ENCODE data around the genes PRSS33, FLYWCH2, TNFRSF12A, ZSCAN10 and ZNF213.

DNA sequence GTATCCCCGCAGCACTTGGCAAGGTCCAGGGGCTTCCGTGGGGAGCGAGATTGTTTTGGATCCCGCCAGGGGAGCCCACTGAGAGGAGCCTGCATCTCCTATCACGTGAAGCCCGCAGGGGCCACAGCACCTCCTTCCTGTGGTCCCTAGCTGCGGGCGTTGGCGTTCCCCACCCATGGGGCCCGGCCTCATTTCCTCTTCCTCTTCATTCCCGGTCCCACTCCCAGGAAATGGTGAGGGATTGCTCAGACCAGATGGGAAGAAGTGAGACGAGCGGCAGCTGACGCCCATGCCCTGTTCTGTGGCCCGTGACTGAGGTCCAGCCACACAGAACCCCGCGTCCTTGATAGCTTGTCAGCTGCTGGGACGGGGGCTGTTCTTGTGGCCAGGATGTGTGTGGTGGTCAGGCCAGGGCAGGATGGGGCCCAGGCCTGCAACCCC lies 11.2 kb downstream of the TBC1D24 start:
- PRO-cap, result no peak

- PRO-cap, result no peak
These were observed 3.0 kb downstream of the ATP6V0C start for GRCh38 chr16:2516317-2517624.

DNA sequence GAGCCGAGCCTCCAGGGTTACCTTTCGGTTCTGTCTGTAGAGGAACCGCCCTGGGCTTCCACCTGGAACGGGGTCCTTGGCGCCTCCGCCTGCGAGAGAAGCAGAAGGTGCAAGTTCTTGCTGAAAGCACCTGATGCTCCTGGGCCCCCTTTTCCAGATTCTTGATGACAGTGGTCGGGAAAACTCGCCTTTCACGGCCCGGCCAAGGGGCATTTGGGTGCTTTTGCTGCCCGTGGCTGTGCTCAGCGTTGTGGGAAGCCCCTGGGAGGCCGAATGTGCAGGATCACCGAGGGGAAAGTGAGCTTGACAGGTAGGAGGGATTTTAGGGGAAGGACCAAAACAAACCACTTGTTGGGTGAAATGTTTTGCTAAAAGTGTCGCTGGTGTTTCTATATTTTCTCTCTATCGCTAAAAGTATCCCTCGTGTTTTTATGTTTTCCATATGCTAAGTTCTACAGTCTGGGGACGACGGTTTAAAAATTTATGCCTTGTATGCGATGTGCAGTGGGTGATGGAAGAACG lies 702 bp downstream of the PDPK1 start:
- PRO-cap, result no peak

DNA sequence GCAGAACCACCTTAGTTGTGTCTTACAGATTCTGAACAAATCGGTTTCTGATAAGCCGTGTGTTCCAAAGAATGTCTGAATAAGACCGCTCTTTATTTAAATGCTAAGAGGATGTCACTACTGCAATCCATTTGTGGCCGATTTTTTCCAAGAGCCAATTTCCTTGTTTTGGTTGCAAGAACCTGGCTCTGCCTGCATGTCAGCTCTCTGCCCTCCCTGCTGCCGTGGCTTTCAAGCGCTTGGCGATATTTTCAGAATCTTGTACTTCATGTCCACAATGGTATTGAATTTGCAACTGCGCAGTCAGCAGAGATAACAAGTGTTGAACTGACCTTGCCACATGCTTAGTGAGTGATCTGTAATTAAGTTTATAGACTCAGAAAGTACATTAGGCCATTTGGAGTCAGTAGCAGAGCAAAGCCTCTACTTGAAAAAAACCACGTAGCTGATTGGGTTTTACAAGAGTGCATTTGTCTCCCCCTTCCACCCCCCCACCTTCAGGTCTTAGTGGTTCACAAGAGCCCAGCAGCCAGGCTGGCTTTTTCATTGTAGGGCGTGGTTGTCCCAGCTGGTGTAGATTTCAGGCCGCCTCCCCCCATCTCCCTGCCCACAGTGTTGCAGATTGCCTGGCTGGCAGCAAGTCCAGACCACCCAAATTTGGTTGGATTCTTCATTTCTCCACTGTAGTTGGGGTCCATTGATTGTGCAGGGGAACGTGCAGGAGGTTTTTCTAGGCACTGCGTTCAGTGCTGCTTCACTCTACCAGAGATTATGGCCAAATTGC lies 2.5 kb upstream of the KCTD5 start:
- PRO-cap, result no peak

DNA sequence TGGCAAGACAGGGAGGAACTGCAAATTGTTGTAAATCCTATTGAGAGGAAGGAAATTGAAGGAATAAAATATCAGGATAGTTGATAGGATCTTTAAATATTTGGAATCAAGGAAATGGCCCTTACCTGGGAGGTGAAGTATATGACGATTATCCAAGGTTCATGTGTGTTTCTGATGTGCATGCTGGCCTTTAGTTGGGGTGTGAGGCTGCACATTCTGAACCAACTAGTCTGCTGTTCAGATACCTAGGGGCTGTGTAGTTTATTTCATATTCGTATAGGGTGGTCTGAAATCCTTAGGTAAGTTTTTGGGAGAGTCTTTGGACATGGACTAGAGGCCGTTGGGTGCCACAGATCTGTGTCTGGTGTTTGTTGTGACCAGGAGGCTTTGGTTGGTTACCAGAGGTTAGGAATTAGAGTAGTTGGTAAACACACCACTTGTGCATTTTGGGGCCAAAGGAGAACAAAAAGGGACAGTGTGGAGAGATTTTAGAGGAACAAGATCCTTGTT lies 3.1 kb downstream of the SRRM2 start:
- PRO-cap, result no peak

GRCh38 chr16:2766724-2767718 lies 10.1 kb downstream of the ELOB start:
- PRO-cap, result no peak

DNA sequence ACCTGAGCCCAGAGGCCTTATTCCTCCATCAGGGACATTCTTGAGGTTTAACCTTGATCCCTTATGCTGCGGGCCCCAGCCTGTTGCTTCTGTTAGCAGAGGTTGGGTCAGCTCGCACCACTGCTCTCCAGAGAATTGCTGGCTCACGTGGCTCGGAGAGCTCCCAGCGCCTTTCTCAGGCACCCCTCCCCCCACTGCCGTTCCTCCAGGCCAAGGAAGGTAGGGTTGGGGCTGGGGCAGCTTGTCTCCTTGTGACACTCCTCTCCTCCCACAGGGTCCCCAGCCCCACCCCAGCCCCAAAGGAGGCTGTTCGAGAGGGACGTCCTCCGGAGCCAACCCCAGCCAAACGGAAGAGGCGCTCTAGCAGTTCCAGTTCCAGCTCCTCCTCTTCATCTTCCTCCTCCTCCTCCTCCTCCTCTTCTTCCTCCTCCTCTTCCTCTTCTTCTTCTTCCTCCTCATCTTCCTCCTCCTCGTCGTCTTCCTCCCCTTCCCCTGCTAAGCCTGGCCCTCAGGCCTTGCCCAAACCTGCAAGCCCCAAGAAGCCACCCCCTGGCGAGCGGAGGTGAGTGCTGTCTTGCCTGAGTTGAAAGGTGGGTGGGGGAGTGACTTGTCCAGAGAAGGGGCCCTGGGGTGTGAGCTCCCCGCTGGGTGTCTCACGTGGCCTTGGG lies 8.2 kb downstream of the ELOB start:
- PRO-cap, result no peak

- PRO-cap, result no peak
These were observed at the start of gene PRSS33 for GRCh38 chr16:2787402-2788099. Gene PRSS33, minus strand, starts transcription at chr16:2787560.

DNA sequence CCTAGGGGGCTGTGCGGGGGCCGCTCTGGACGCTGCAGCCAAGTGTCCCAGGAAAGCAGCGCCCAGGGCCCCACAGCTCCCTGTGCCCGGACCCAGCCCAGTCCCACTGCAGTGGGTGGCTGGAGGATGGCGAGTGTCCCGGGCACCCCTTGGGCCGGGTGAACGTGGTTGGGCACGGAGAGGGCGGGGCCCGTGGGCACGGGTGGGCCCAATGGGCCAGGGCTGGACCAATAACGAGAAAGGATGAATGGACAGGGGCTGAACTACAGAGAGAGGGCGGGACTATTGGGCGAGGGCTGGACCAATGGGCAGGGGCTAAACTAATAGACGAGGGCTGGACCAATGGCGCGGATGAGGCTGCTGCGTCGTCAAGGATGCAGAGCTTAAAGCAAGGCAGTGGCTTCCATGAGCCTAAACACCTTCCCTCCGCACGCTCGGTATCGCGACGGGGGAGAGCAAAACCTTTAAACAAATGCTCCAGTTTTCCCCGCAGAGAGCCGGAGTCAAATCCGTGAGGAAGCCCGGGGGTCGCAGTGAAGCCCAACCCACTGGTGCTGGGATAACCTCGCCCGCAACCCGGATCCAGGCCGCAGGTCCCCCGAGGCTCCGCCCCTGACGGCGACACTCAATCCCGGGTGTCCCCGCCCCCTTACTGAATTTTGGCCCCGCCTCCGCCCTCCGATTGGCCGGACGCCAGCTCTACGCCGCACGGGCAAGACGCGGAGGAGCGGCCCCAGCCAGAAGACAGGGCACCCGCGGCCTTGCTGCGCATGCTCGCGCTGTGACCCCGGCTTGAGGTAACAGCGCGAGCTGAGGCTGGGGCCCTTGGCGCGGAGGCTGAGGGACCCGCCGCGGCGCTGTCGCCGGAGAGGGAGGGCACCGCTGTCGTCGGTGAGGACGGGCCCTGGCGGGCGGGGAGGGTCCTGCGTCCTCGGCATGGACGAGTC lies at the start of gene FLYWCH2:
Gene FLYWCH2 (plus strand): TSS at position 740 of the 947 bp plus-strand sequence.
- PRO-cap, result bidirectional peak, plus-strand start at position 354 of the sequence, minus-strand start at position 134 of the sequence; bidirectional peak, plus-strand start at position 805 of the sequence, minus-strand start at position 618 of the sequence

DNA sequence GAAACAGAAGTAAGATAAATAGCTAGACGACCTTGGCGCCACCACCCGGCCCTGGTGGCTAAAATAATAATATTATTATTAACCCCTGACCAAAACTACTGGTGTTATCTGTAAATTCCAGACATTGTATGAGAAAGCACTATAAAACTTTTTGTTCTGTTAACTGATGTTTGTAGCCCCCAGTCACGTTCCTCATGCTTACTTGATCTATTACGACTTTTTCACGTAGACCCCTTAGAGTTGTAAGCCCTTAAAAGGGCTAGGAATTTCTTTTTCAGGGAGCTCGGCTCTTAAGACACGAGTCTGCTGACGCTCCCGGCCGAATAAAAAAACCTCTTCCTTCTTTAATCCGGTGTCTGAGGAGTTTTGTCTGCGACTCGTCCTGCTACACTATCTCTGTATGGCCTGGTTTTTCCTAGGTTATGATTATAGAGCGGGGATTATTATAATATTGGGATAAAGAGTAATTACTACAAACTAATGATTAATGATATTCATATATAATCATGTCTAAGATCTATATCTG lies 4.2 kb upstream of the FLYWCH1 start:
- PRO-cap, result no peak

DNA sequence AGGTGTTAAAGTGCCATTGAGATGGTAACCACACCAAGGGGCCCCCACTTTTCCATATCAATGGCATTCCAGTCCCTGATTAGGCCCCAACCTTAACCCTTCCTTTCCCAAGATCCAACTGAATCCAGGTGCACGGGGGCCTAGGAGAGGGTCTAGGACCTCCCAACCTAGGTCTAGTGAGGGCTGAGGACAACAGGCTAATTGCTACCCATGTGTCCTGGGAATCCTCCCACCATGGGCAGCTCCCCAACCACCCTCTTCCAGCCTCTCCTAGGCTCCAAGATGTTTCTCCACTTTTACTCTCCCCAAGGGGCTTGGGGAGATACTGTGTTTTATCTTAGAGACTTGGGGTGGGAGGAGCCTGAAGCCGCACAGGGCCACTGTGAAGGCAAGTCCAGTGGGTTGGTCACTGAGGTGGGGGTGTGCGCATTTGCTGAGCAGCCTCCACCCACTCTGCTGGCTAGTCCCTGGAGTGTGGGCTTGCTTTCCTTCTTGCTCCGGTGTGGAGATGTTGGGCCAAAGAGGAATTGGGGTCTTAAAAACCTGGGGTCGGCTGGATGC lies 4.2 kb upstream of the CLDN9 start:
- PRO-cap, result no peak

- PRO-cap, result bidirectional peak, plus-strand start at chr16:3020367, minus-strand start at chr16:3020228
These were observed at the start of gene TNFRSF12A for GRCh38 chr16:3020111-3020640. Gene TNFRSF12A, plus strand, starts transcription at chr16:3020368.

DNA sequence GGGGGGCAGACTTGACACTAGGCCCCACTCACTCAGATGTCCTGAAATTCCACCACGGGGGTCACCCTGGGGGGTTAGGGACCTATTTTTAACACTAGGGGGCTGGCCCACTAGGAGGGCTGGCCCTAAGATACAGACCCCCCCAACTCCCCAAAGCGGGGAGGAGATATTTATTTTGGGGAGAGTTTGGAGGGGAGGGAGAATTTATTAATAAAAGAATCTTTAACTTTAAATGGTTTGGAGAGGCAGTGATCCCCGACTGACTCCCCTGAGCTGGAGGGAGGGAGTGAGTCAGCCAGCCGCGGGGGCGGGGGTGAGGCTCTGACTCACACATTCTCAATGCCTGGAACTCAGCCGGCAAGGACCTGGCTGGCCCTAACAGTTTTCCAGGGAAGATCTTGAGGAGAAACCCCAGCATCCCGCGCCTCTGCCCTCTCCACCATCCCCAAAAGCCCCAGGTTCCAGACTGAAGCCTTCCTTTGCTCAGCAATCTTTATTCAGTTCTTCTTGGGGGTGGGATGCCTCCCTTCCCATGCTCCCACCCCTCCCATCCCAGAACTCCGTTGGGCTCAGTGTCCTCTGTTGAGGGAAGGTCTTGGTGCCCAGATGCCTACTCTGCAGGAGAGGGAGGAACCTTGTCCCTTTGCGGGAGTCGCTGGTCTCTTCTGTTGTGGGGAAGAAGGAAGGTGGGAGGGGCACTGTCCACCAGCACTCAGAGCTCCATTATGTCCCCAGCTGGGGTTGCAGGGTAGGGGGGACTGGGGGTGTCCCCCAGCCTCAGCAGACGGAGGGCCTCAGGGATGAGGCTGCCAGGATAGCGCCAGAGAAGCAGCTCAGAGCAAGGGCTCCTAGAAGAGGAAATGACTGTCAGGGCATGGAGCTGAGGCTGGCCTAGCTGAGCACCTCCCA lies 1.3 kb downstream of the HCFC1R1 start:
- PRO-cap, result no peak

GRCh38 chr16:3038838-3039218 lies 2.1 kb upstream of the BICDL2 start:
- PRO-cap, result no peak

GRCh38 chr16:3046802-3047849 lies 765 bp downstream of the MMP25 start:
- PRO-cap, result no peak

- PRO-cap, result no peak
These were observed 4.6 kb downstream of the IL32 start for GRCh38 chr16:3070062-3070440.

DNA sequence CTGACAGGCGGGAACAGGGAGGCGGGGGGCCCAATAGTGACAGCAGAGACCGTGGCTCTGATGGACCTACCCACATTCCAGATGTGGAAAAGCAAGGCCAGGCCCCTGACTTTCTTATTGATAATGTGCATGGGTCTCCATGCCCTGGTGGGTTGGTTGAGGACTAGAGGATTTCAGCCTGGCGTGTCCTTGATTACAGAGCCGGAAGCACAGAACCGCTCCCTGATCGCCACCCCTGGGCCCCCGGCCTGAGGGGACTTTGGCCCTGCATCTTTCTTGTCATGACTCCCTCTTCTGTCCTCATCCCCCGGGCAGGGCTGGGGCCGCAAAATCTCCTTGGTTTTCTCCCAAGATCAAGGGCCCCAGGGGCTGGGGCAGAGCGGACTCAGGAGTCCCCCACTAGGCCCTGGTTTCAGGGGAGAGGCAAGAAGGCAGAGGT lies 12.7 kb downstream of the ZSCAN10 start:
- PRO-cap, result no peak

DNA sequence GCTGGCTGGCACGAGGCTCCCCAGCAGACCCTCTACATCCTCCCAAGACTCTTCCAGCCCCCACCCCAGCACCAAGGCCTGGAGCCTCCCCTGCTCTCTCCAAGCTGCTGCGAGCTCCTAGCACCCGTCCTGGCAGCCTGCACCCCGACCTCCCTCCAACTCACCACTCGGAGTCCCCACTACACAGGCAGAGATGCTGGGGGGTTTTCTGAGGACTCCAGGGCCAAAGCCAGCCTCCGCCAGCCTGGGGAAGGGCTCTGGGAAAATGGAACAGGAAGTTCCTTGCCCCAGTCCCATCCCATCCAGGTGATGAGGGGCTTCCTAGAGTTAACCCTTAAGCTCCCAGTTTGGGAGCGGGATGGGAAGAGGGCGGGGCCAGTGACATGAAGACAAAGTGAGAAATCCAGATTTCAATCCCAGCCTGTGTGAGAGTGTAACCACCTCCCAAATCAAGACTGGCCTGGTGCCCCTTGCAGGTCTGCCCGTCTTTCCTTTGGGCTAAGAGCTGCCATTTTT lies at the start of gene ZSCAN10:
Gene ZSCAN10 (minus strand): TSS at position 269 of the 516 bp plus-strand sequence.
- PRO-cap, result no peak

- PRO-cap, result no peak
These were observed 3.0 kb upstream of the ZSCAN10 start for GRCh38 chr16:3101998-3102503.

DNA sequence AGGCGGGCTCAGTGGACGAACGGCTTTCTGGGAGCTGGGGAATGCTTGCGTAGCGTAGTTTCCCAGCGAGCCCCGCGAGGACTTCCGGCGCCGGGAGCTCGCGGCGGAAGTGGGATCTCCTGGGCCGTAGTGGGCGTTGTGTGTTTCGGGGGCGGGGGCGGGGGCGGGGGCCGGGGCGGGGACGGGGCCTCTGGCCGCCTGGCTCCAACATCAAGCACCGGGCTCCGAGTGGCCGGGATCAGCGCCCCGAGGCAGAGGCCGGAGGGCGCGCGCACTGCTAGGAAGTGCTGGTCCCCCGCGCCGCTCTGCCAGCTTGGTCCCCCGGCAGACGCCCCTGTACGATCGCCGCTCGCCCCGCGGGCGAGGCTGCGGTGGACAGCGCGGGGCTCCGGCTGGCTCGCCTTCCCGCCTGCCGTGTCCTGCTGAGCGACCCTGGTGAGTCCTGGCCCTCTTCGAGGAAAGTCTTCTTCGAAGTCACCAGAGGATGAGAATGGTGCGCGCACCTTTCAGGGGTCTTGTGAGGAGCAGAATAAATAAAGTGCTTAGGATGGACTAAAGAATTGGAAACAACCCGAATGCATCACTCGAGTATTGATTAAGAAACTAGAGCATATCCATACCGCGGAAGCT lies at the start of gene ZNF213:
Gene ZNF213 (plus strand): TSS at position 77 of the 630 bp plus-strand sequence.
- PRO-cap, result bidirectional peak, plus-strand start at position 226 of the sequence, minus-strand start outside the sequence; bidirectional peak, plus-strand start at position 428 of the sequence, minus-strand start at position 369 of the sequence

Measured in LUHMES (cell line).